Ileum (tissue), 1 donor: ENCODE data around the genes WIPF3, NOD1 and MINDY4.

- PRO-cap, result bidirectional peak, plus-strand start at chr7:29376462, minus-strand start at chr7:29376330
Observed at GRCh38 chr7:29375866-29376804, 181.6 kb downstream of the CHN2 start.

DNA sequence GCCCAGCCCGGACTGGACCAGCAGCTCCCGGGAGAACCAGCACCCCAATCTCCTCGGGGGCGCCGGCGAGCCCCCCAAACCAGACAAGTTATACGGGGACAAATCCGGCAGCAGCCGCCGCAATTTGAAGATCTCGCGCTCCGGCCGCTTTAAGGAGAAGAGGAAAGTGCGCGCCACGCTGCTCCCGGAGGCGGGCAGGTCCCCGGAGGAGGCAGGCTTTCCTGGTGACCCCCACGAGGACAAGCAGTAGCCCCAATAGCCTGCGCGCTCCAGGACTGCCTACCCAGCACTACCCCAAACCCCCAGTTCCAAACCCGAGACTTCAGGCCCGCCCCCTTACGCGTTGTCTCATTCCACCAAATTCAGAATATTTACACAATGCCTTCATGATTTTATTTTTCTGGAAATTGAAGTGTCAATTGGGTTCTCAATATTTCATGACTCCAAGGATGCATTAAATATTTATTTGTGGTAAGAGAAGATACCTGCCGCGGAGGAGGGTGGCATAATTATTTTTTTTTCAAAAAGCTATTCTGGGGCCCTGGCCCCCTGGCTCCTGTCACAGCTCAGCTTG, 2.9 kb downstream of the PRR15 start:
- PRO-cap, result bidirectional peak, plus-strand start at position 53 of the sequence, minus-strand start outside the sequence

GRCh38 chr7:29770030-29770613, 36.2 kb upstream of the WIPF3 start:
- PRO-cap, result no peak

- PRO-cap, result bidirectional peak, plus-strand start at chr7:29806511, minus-strand start at chr7:29806311
Observed at GRCh38 chr7:29805858-29806592, at the start of gene WIPF3. Gene WIPF3 (plus strand): TSS chr7:29806508.

DNA sequence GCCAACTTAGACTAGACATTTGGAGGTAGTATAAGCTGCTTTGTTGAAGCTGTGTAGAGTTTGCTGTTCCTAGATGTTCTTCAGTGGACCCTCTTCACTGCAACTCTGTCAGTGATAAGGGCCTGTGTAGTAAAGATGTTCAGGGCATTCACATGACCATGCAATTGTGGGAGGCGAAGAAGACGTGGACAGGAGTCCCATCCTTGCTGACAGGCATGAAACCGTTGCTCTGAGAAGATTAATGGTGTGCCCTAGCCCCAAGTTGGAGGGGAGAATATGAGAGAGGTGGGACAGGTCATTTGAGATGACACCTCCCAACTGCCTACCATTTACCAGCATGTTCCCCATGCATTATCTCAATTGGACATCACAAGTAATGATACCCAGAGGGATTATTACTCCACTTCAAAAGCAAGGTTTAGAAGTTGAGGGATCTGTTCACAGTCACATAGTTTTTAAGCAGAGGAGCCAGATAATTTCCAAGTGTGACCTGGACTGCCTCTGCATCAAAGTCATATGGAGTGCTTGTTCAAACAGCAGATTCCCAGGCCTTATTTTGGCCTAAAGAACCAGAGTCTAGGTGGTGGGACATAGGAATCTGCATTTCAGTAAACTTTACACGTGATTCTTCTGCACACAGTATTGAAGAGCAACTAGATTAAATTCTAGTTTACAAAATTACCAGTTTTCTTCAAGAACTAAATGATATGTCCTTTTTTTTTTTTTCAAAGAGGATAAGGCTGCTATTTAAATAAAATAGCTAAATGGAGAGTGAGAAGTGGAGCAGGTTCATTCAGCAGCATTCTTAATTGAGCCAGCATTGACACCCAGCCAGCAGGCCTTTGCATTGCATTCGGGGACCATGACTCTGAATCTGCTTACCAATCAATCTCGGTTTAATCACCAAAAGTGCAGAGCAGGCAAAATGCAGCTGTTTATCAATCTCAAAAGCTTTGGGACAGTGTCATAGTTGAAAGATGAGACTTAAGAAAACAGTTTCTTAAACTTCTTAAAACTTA, 51.3 kb downstream of the PLEKHA8 start:
- PRO-cap, result no peak

GRCh38 chr7:30135628-30135809, 733 bp downstream of the MTURN start:
- PRO-cap, result no peak

DNA sequence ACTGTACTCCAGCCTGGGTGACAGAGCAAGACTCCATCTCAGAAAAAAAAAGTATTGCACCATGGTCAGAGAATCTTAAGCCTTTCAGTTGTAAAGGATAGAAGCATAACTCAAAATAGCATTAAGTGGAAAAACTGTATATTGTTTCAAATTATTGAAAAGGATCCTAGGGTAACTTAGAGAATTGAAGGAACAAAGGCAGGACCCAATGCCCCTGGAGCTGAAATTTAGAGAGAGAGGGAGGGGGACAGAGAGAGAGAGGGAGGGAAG, 10.3 kb downstream of the ZNRF2 start:
- PRO-cap, result no peak

GRCh38 chr7:30362196-30362746, 77.9 kb downstream of the ZNRF2 start:
- PRO-cap, result no peak

GRCh38 chr7:30371817-30372662, 87.6 kb downstream of the ZNRF2 start:
- PRO-cap, result no peak

DNA sequence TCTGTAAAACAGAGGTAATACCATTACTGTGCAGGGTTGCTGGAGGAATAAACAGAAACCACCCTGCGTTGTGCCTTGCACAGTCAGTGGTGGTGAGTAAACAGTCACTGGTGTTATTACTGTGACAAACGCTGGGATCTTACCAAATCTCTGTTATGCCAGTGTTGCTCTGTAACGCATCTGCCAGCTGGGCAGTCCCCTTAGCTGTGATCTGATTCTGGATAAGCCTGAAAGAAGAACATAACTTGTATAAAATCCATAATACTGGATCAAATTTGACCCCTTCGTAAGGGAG, 49.4 kb downstream of the NOD1 start:
- PRO-cap, result no peak

DNA sequence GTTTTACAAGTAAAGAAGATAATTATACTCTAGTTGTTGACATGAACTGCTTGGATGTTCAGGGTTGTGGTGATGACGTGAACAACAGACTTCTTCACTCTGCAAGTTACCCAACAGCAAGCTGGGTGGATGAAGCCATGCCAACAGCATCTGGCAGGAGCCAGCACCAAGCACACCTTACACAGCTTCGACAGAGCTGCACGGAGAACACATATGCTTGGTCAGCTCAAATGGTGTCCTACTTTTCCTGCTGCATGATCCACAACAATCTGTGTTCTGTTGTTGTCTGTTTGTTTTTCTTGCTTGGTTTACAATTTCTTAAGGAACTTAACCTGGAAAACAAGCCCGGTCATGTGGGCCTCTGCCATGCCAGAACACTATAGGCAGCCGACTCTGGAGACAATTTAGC, 9.7 kb downstream of the NOD1 start:
- PRO-cap, result no peak

DNA sequence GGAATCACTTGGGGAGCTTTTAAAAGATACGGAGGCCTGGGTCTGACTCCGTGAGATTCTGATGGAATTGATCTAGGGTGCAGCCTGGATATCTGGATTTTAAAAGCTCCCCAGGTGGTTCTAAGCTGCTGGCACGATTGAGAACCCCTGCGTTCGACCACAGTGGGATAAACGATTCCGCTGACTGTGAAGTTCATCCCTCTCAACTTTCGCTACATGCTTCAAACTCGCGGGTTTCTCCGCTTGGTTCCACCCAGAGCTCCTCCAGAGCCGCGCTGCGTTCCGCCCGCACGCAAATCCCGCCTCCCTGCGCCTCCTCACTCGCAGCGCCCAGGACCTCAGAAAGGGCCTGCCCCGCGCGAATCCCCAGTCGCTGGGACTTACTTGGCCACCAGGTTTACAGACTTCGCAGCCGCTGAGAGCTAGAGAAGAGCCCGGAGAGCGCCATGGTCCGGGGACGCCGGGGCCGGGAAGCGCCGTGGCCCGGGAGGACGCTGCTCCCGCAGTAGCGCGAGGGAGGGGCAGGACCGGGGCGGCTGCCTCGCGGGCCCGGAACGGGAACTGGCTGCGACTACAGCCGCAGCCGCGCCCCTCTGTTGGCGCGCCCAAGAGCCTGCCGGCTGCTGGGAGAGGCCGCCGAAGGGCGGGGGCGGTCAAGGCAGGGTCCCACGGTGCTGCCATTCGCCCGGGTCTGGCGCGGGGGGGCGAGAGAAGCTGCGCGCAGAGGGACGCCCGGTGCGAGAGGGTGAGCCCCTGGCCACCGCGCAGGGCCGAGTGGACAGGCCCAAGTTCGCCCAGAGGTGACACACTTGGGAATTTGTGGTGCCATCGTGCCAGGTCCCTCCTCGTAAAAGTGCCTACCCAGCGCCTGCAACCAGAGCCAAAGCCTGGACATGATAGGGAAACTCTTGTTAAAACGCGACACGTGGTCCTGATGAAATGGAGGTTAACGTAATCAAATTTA, at the start of gene NOD1:
NOD1 (minus strand) TSS at position 563 of the 964 bp plus-strand sequence.
- PRO-cap, result bidirectional peak, plus-strand start at position 629 of the sequence, minus-strand start at position 475 of the sequence

DNA sequence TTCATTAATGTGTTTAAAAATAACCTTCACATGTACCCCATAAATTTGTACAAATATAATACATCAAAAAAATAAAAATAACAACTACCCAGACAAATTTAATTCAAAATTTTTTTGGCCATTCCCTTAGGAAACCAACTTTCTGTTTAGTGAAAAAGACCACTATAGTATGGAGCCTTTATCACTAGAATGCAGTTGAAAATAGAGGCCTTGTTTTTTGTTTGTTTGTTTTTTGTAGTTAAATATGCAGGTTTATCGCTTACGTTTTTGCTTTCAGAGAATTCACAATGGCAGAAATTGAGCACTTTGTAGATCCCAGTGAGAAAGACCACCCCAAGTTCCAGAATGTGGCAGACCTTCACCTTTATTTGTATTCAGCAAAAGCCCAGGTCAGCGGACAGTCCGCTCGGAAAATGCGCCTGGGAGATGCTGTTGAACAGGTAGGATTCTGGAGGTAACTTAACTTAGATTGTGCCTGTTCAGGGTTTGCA, 21.0 kb downstream of the GARS1 start:
- PRO-cap, result no peak

GRCh38 chr7:30632156-30632461, 37.4 kb downstream of the GARS1 start:
- PRO-cap, result no peak

GRCh38 chr7:30633552-30634167, 39.0 kb downstream of the GARS1 start:
- PRO-cap, result no peak

DNA sequence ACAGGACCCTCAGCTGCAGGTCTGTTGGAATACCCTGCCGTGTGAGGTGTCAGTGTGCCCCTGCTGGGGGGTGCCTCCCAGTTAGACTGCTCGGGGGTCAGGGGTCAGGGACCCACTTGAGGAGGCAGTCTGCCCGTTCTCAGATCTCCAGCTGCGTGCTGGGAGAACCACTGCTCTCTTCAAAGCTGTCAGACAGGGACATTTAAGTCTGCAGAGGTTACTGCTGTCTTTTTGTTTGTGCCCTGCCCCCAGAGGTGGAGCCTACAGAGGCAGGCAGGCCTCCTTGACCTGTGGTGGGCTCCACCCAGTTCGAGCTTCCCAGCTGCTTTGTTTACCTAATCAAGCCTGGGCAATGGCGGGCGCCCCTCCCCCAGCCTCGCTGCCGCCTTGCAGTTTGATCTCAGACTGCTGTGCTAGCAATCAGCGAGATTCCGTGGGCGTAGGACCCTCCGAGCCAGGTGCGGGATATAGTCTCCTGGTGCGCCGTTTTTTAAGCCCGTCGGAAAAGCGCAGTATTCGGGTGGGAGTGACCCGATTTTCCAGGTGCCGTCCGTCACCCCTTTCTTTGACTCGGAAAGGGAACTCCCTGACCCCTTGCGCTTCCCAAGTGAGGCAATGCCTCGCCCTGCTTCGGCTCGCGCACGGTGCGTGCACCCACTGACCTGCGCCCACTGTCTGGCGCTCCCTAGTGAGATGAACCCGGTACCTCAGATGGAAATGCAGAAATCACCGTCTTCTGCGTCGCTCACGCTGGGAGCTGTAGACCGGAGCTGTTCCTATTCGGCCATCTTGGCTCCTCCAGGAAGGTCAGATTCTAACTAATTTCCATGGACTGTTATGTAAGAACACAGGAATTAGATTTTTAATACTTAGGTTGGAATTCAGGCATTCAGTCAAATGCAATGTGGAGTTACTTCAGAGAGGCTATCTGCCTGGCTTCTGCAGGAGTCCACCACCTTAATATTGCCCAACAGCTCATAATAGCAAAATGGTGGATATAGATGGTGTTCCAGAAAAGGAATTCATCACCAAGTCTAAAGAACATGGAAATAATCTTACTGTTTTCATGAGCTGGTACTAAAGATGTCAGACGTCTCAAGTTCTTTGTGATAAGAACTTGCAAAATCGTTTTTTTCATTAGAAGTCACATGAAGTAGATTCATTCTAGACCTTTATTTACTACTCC, 39.8 kb downstream of the CRHR2 start:
- PRO-cap, result no peak

DNA sequence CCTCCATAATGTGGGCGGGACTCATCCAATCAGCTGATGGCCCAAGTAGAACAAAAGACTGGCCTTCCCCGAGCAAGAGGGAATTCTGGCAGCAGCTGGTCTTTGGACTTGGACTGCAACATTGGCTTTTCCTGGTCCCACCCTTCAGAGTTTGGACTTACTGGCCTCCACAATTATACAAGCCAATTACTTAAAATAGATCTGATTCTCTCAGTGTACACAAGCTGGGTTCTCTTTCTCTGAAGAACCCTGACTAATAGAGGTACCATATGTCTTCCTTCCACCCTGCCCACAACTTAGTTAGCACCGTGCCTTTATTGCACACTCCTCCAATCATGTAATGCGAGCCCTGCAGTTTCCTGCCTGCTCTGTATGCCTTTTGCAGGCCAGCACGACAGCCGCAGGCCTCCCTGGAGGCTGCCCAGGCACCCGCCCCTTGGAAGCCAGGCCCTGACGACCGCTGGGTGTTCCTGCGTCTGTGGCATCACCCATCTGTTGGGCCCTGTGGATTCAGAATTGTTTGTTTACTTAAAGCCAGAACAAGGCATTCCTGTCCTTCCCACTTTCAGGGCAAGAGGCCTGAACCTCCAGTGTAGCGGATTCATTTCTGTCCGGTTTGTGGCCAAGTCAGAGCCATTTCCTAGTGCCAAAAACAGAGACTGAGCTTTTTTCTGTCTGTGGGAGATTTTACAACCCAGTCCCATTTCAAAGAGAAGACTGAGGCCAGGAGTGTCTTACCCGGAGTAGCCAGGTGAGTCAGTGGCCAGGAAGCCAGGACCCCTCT, 1.1 kb upstream of the INMT start:
- PRO-cap, result no peak

GRCh38 chr7:30770895-30771593, at the start of gene MINDY4:
Gene MINDY4 (plus strand): TSS chr7:30771417.
- PRO-cap, result bidirectional peak, plus-strand start at chr7:30771437, minus-strand start at chr7:30771307

- PRO-cap, result no peak
Observed at GRCh38 chr7:30771594-30772349, 555 bp downstream of the MINDY4 start.

DNA sequence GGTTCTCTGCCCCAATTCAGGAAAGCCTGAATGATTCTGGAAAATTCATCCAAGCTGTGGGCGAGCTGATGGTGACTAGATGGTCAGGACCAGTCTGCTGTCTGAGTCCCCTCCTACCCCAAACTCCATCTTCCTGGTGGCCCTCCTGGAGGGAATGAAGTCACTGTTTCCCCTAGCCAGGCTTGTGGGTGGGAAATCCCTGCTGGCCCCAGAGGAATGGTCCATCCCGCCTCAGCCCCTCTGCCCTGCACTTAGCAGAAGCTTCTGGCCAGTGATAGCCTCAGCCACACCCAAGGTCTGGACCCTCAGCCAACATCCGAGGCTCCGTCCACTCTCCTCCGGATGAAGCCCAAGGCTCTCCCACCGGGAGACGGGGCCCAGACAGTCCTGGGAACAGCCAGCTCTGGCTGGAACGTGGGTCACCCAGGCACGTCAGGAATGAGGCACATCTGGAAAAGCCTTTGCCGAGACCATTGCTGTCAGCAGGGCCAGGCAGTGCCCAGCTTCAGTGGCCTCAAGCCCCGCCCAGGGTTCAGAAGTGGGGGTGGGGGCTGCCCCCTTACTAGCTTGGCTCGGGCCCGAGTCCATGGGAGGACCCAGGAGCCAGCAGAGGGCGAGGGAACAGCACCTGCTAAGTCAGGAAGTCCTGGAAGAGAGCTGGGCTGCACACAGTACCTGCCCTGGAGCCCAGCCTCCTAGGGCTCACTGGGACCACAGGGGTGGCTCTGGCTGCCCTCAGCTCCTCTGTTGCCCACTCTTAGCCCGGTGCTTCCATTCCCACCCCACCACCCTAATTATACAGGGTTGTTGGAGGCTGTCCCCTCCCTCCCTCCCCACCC, 3.8 kb upstream of the AQP1 start:
- PRO-cap, result no peak